H1 (cell line): ENCODE measurements around the genes STBD1 and CCDC158.

GRCh38 chr4:73709262-73709972, 31.0 kb upstream of the CXCL8 start:
- RRBS = no CpG with 5 or more reads among the region's 3 CpGs
CAGE:
- cytosol, long polyA plus RNA = no peak
- long polyA plus RNA = no peak
- nucleus, long polyA plus RNA = no peak

DNA sequence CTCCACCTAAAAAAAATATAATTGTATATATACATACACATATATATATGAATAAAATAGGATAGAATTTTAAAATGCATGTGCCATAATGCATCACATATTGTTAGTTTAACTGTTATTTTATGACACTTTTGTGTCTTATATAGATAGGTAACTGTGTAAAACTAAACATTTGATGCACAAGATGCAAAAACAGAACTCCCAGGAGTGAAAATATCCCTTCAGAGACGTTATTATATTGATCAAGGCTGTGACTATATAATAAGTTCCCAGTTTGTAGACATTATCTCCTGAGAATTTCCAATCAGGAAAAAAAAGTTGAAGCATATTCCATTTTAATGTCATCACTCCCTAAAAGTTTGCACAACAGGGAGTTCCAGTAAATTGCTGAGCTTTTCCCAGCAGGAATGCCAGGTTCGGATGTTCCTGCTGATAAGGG, 4.9 kb upstream of the CXCL2 start:
- RRBS = no CpG with 5 or more reads among the region's 2 CpGs
CAGE:
- cytosol, long polyA plus RNA = no peak
- long polyA plus RNA = no peak
- nucleus, long polyA plus RNA = no peak

GRCh38 chr4:74104345-74104538, 5.2 kb upstream of the CXCL2 start:
- RRBS = no CpG with 5 or more reads among the region's 3 CpGs
CAGE:
- cytosol, long polyA plus RNA = no peak
- long polyA plus RNA = no peak
- nucleus, long polyA plus RNA = no peak

DNA sequence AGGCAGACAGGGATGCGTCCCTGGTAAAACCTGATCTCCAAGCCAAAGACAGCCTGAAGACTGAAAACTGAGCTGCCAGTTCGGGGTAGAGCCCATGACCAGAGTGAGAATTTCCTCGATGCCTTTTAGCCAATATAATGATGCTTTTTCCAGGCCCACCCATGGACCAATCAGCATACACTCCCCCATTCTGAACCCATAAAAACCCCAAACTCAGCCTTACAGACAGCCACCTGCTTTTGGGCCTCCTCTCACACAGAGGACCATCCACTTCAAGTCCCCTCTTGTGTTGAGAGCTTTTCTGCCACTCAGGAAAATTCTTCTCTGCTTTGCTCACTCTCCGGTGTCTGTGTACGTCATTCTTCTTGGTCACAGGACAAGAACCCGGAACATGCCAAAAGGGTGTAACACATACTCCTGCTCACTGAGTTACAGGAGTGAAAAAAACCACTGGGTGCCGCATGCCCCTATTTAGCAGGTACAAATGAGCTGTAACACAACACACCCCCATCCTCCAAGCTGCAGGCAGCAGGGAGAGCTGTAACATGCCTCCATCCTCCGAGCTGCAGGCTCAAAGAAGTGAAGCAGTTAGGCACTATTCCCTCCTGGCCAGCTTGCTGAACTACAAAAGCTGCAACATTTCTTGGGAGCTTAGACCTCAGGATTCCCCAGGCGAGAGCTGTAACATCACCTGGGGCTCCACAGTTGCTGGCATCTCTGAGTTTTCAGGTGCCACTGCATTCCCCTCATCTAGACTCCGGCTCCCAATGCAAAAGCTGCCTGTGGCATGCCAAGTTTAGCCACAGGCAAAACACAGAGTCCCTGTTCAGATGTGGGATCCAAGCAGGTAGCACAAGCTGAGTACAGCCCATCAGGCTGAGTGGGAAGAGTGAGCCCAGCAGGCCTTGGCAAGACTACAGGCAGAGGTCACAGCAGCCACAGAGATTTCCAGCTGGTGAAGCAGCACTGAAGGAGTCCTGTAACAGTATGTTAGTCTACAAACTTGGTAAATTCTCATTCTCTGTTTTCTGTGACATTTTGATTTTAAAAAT, 13.1 kb upstream of the CXCL2 start:
- RRBS = no CpG with 5 or more reads among the region's 10 CpGs
CAGE:
- cytosol, long polyA plus RNA = no peak
- long polyA plus RNA = no peak
- nucleus, long polyA plus RNA = no peak

- RRBS = no CpG with 5 or more reads among the region's 47 CpGs
CAGE:
- cytosol, long polyA plus RNA = no peak
- long polyA plus RNA = no peak
- nucleus, long polyA plus RNA = no peak
Measured at GRCh38 chr4:74934055-74934977, 1.4 kb downstream of the PARM1 start.

DNA sequence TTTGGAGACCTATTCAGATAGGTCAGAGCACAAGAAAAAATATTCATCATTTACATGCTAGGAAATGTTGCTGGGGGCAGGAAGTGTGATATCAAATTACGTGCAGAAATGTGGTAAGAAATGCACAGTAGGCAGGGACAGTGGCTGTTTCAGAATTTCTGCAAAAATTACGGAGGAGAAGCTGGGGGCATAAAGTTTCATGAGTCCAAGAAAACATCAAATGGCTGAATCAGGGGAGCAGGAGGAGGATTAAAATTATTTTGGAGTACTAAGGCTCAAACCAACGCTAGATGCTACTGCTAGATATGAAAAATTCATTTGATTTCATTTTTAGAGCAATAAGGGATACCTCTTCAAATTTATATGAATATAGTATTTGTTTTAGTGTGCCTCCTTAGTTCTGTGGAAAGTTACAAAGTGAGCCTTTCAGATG, 8.3 kb downstream of the PARM1 start:
- RRBS = no CpG with 5 or more reads among the region's 3 CpGs
CAGE:
- cytosol, long polyA plus RNA = no peak
- long polyA plus RNA = no peak
- nucleus, long polyA plus RNA = no peak

DNA sequence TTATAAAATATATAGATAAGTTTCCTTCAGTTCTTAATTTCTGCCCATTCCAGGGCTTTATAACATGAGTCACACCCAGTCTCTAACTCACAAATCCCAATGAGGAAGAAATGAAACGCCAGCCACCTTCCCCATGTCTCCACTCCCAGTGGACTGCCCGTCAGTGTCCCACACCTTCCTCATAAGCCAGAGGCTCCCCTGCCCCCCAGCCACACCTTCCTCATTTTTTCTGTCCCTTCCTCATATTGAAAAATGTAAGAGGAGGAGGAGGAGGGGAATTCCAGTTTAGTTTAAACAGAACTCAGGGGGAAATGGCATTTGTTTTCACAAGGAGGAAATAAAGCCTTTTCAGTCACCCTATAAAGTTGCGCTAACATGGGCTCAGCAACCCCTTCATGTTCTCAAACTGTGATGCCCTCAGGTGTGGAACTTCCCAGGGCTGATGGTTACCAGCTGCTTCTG, 97.8 kb downstream of the PARM1 start:
- RRBS = no CpG with 5 or more reads among the region's 3 CpGs
CAGE:
- cytosol, long polyA plus RNA = no peak
- long polyA plus RNA = no peak
- nucleus, long polyA plus RNA = no peak

GRCh38 chr4:75649455-75649656, 19.0 kb upstream of the CDKL2 start:
- RRBS = no CpG with 5 or more reads among the region's 2 CpGs
CAGE:
- cytosol, long polyA plus RNA = no peak
- long polyA plus RNA = no peak
- nucleus, long polyA plus RNA = no peak

GRCh38 chr4:75848054-75848590, 54.1 kb downstream of the PPEF2 start:
- RRBS = no CpG with 5 or more reads among the region's 10 CpGs
CAGE:
- cytosol, long polyA plus RNA = no peak
- long polyA plus RNA = no peak
- nucleus, long polyA plus RNA = no peak

DNA sequence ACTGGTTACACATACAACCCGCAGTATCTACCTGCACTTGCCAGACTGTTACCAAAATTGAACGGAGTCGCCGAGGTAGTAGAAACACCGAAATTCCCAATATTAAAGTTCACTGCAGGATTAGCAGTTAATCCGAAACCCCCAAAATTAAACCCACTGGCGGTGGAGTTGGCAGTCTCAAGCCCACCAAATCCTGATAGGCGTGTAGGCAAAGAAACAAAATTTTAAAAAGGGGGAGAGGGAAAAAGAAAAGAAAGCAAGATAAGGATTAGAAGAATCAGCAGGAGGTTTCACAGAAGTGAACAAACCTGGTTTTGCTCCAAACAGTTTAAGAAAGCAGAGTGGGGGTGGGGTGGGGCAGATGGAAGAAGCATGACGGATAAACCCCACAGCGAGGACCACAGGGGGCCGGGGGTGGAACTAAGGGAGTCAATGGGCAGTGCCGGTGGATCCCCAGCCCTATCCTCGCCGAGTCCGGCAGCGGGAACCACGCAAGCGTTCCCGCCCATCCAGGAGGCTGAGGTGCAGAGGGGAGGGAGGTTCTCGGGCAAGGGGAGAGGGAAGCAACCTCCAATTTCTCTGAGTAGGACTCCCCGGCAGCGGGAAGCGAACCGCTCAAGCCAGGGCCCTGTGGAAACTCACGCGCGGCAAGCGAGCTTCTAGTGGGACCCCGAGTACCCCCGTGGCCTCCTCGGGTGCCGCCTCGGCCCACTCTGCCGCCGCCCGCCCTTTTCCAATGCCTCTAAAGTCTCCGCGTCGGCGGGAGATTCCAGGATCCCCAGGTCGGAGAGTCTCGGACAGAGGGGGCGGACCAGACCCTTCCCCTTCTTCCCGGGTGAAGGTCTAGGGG, 524 bp downstream of the NUP54 start:
- RRBS = 1% methylated on average over 1 of the region's 44 CpGs
CAGE:
- cytosol, long polyA plus RNA = no peak
- long polyA plus RNA = no peak
- nucleus, long polyA plus RNA = no peak

GRCh38 chr4:76187028-76187605, 26.5 kb downstream of the SCARB2 start:
- RRBS = no CpG with 5 or more reads among the region's 4 CpGs
CAGE:
- cytosol, long polyA plus RNA = no peak
- long polyA plus RNA = no peak
- nucleus, long polyA plus RNA = no peak

- RRBS = no CpG with 5 or more reads among the region's 4 CpGs
CAGE:
- cytosol, long polyA plus RNA = no peak
- long polyA plus RNA = no peak
- nucleus, long polyA plus RNA = no peak
Measured at GRCh38 chr4:76206488-76207034, 7.1 kb downstream of the SCARB2 start.

GRCh38 chr4:76281692-76281977, 24.9 kb upstream of the STBD1 start:
- RRBS = no CpG with 5 or more reads among the region's 6 CpGs
CAGE:
- cytosol, long polyA plus RNA = no peak
- long polyA plus RNA = no peak
- nucleus, long polyA plus RNA = no peak

GRCh38 chr4:76305842-76307001, at the start of gene STBD1:
TSS of gene STBD1 (plus strand) at chr4:76306733.
- RRBS = 2% methylated on average over 44 of the region's 93 CpGs
CAGE:
- cytosol, long polyA plus RNA = start-site peak on the plus strand at chr4:76306673-76306695, 30 reads
- long polyA plus RNA = no peak
- nucleus, long polyA plus RNA = start-site peak on the minus strand at chr4:76306558-76306562, 56 reads; start-site peak on the plus strand at chr4:76306662-76306742, 61 reads

GRCh38 chr4:76308459-76309040, 2.0 kb downstream of the STBD1 start:
- RRBS = no CpG with 5 or more reads among the region's 9 CpGs
CAGE:
- cytosol, long polyA plus RNA = no peak
- long polyA plus RNA = no peak
- nucleus, long polyA plus RNA = no peak

- RRBS = 96% methylated on average over 23 of the region's 88 CpGs
CAGE:
- cytosol, long polyA plus RNA = no peak
- long polyA plus RNA = no peak
- nucleus, long polyA plus RNA = no peak
Measured at GRCh38 chr4:76420854-76422026, at the start of gene CCDC158. TSS of gene CCDC158 (minus strand) at chr4:76421141.

DNA sequence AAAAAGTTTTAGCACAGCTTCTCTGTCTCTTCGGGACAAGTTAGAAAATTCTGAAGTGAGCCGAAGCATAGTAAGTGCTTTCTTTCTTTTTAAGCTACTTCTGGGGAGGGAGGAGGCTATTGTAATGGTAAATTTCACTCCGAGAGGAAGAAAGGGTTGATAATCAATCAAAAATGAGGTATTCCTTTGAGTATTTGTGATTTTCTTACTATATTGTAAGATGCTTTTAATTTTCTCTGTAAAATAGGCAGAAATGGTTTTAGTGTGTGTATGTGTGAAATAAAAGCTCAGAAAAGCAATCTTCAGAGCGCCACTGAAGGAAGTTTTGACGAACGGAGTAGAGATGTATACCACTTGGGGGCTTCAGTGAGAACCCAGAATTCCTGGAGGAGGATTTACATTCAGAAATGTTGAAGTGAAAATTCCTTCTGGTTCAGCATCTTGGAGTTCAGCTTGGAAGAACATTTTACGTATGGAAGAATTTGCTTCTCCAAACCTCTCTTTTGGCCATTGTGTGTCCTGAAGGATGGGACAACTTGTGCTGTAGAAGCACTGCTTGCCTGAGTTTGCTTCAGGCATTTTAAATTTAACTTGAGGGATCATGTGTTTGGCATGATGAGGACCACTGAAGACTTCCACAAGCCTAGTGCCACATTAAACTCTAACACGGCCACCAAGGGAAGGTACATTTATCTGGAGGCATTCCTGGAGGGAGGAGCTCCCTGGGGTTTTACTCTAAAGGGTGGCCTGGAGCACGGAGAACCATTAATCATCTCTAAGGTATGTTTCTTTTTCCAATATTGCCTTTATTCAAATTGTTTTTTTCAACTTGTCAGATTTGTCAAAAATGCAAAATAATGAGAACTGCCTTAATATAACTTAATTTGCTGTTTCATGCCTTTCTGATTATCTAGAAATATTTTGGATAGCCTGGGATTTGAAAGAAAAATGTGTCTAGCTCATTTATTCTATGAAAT, 700 bp downstream of the SHROOM3 start:
- RRBS = no CpG with 5 or more reads among the region's 9 CpGs
CAGE:
- cytosol, long polyA plus RNA = start-site peak on the plus strand centred at position 137 of the sequence, 26 bp wide, 10 reads; start-site peak on the plus strand centred at position 376 of the sequence, 121 bp wide, 17 reads
- long polyA plus RNA = start-site peak on the plus strand centred at position 387 of the sequence, 100 bp wide, 33 and 26 reads in 2 replicates
- nucleus, long polyA plus RNA = start-site peak on the plus strand centred at position 427 of the sequence, 216 bp wide, 74 reads

- RRBS = no CpG with 5 or more reads among the region's 1 CpG
CAGE:
- cytosol, long polyA plus RNA = no peak
- long polyA plus RNA = no peak
- nucleus, long polyA plus RNA = no peak
Measured at GRCh38 chr4:76589447-76589795, 154.4 kb downstream of the SHROOM3 start.

DNA sequence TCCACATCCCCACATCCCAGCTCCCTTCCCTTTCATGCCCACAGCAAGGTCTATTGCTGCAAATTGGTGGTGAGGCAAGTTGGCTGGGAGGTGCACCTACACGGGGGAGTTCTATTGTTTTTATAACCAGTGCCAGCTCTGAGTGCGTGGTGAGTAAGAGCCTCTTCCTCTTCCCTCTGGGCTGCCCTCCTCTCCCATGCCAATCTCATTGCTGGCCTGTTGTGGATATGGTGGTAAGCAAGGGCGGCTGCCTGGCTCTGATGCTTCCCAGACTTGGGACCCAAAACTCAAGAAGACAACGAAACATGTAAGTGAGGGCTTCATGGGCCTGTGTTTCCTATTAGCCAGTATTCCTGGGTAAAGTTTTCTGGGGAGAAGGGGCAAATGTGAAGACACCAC, 204.3 kb downstream of the SHROOM3 start:
- RRBS = no CpG with 5 or more reads among the region's 4 CpGs
CAGE:
- cytosol, long polyA plus RNA = no peak
- long polyA plus RNA = no peak
- nucleus, long polyA plus RNA = no peak

GRCh38 chr4:76856103-76856740, 41.7 kb downstream of the SOWAHB start:
- RRBS = no CpG with 5 or more reads among the region's 2 CpGs
CAGE:
- cytosol, long polyA plus RNA = no peak
- long polyA plus RNA = no peak
- nucleus, long polyA plus RNA = no peak